Mesenchymal stem cell of Wharton's jelly (primary cell): Measurements from ENCODE around the gene SPATA24.

DNA sequence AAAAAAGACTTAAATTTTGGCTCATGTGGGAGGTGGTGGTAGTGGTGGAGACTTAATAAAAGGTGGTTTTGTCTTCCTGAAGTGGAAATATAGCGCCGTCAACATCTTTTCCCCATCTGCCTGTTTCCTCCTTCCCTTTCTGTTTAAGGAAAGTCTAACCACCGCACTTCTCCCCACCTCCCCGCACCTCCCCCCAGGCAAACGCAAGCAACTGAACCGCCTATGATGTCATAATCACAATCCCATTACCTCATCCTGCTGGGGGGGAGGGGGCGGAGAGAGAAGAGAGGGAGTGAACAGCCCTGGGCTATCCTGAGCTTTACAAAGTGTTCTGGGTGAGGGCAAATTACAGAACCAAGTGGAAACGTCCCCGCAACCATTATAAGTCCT lies 788 bp upstream of the FAM53C start:
- CAGE, long polyA plus RNA: no peak

DNA sequence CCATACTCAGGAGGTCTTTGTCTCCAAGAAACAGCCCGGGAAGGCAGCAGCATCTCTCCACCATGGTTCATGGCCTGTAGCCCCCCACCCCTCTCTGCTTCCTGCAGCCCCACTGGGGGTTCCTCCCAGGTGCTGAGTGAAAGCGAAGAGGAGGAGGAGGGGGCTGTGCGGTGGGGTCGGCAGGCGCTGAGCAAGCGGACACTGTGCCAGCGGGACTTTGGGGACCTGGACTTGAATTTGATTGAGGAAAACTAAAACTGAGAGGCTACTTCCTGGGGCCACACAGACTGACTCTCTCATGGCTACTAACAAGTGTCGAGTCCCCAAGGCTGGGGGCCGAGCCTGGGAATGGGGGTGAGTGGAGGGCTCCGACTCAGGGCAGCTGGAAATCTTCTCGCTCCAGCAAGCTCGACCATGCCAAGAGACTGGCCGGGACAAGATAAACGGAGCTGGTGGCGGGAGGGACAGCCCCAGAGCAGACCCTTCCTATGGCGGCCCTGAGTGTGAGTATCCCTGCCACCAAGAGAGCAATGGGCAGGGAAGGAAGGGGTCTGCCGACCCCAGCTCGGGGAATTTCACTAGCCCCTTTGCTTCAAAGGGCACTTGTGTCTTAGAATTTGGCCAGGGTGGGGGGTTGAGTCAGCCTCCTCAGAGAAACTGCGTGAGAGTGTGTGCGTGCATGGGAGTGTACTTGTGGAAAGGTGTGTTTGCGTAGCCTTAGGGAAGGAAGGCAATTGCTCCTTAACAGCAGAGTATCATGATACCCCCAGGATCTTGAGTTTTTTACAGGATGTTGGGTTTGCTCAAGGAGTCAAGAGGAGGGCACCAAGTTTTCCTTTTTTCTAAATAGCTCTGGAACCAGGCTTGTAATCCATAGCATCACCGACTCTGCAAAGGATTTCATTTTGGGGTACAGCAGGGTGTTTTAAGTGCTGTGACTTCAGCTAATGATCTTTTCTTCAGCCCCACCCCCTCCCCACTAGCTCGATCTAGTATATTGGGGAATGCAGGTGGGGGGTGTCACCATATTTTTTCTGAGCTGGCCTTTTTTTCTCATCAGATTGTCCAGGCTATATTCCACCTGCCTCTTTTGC lies 5.4 kb upstream of the KDM3B start:
- CAGE, long polyA plus RNA: no peak

DNA sequence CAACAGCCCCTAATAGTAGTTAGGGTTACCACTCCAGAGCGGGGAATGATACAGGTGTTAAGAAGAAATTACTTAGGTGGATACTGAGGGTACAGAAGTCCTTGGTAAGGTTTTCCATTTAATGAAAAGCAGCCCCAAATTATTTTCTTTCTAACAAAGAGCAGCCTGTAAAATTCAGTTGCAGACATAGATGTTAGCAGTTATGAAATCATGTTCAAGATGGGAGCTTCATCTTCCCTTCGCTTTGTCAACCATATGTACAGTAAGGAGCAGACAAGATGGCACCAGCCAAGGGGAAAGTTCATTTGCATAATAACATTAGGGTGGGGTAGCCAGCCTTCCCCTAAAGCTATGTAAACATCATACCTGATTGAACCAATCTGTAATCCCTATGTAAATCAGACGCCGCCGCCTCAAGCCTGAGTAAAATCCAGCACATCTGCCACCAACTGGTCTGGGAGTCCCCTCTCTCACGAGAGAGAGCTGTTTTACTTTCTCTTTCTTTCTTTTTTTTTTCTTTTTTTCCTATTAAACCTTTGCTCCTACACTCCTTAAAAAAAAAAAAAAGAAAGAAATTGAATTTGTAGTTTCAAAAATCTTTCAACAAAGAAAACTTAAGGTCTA lies 30.9 kb upstream of the REEP2 start:
- CAGE, long polyA plus RNA: no peak

- CAGE, long polyA plus RNA: no peak
Observed at GRCh38 chr5:138566460-138567149, 8.6 kb downstream of the HSPA9 start.

DNA sequence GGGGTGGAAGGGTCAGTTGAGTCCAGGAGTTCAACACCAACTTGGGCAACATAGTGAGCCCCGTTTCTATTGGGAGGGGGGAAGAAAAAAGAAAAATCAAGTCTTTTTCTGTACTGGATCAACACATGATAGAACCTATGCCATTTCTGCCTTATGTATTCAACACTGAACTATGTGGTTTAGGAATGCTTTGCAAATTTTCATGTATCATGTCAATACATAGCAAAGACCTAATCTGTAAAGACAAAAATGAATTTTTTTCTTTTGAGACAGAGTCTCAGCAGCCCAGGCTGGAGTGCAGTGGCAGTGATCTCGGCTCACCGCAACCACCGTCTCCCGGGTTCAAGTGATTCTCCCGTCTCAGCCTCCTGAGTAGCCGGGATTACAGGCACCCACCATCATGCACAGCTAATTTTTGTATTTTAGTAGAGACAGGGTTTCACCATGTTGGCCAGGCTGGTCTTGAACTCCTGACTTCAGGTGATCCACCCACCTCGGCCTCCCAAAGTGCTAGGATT lies 4.9 kb downstream of the HSPA9 start:
- CAGE, long polyA plus RNA: no peak

GRCh38 chr5:138742373-138742764 lies 10.9 kb upstream of the CTNNA1 start:
- CAGE, long polyA plus RNA: no peak

DNA sequence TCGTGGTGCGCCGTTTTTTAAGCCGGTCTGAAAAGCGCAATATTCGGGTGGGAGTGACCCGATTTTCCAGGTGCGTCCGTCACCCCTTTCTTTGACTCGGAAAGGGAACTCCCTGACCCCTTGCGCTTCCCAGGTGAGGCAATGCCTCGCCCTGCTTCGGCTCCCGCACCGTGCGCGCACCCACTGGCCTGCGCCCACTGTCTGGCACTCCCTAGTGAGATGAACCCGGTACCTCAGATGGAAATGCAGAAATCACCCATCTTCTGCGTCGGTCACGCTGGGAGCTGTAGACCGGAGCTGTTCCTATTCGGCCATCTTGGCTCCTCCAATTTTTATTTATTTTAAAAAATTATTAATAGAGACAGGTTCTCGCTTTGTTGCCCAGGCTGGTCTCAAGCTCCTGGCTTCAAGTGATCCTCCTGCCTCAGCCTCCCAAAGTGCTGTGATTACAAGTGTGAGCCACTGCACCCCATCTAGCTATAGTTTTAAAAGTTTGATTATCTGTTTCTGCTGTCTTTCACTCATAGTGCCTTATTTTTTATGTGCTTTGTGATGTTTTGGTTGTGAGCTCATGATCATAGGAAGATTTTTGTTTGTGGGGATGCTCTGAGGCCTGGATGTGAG lies 136.1 kb upstream of the LRRTM2 start:
- CAGE, long polyA plus RNA: no peak

DNA sequence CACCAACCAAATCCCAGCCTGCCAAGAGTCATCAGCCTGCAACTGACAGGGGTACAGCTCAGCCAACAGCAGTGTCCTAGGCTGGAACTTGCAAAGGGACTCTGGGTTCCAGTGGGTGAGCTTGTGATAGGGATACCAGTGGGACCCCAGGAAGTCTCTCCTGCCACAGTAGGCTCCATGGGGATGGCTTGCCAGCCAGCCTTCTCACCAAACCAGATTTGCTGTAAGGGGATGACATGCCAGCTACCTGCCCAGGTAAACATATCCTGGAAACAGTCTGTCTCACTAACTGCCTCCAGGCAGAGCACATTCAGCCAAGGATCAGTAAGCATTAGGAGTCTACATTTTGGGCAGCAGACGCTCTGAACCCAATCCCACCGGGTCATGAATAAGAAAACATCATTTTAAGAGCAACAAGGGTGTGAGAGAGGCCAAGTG lies 49.9 kb downstream of the SIL1 start:
- CAGE, long polyA plus RNA: no peak

DNA sequence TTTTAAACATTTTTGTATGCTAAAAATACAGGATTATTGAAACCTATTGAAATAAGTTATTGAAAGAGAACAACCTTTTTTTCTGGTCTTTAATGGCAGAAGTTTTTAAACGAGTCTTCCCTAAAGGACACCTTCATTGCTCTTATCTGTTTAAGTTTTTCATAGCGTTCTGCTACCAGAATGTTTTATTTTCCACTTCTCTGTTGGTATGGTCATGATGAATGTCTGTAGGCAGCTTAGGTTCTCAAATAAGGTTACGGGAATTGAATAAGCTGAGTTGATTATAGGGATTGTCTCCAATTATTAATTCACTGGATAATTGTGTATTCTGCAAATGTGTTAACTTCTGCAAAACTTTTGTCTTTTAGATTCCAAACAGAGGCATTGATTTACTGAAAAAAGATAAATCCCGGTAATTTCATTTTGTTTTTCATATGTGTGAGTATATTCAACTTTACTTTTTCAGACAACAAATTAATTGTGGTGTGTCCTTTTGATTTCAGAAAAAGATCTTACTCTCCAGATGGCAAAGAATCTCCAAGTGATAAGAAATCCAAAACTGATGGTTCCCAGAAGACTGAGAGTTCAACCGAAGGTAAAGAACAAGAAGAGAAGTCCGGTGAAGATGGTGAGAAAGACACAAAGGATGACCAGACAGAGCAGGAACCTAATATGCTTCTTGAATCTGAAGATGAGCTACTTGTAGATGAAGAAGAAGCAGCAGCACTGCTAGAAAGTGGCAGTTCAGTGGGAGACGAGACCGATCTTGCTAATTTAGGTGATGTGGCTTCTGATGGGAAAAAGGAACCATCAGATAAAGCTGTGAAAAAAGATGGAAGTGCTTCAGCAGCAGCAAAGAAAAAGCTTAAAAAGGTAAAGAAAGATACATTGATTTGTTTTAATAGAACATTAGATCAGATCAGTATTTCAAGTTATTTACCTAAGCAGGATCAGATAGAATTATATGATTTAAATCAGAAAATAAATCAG lies 19.3 kb upstream of the PAIP2 start:
- CAGE, long polyA plus RNA: no peak

GRCh38 chr5:139395827-139396527 lies 1.1 kb upstream of the PROB1 start:
- CAGE, long polyA plus RNA: no peak

- CAGE, long polyA plus RNA: no peak
Observed at GRCh38 chr5:139403494-139404688, at the start of gene SPATA24. Gene SPATA24, minus strand, starts transcription at chr5:139404089.

GRCh38 chr5:139415348-139415928 lies 11.5 kb upstream of the SPATA24 start:
- CAGE, long polyA plus RNA: no peak

DNA sequence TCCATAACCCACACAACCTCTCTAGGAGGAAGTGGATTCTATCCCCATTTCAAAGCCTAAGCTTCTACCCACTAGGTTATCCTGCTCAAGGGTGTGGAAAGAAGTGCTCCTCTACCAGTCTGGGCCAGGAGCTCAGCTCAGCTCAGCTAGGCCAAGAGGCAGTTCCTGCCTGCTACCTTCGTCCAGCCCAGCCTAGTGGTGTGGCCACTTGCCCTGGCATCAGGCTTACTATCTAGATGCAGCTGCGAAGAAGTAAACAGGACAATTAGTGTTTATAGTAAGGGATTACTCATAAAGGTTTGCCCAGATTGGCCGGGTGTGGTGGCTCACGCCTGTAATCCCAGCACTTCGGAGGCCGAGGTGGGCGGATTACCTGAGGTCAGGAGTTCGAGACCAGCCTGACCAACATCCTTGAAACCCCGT lies 12.7 kb upstream of the SPATA24 start:
- CAGE, long polyA plus RNA: no peak

- CAGE, long polyA plus RNA: no peak
Observed at GRCh38 chr5:139637260-139638104, 10.7 kb upstream of the CXXC5 start.

DNA sequence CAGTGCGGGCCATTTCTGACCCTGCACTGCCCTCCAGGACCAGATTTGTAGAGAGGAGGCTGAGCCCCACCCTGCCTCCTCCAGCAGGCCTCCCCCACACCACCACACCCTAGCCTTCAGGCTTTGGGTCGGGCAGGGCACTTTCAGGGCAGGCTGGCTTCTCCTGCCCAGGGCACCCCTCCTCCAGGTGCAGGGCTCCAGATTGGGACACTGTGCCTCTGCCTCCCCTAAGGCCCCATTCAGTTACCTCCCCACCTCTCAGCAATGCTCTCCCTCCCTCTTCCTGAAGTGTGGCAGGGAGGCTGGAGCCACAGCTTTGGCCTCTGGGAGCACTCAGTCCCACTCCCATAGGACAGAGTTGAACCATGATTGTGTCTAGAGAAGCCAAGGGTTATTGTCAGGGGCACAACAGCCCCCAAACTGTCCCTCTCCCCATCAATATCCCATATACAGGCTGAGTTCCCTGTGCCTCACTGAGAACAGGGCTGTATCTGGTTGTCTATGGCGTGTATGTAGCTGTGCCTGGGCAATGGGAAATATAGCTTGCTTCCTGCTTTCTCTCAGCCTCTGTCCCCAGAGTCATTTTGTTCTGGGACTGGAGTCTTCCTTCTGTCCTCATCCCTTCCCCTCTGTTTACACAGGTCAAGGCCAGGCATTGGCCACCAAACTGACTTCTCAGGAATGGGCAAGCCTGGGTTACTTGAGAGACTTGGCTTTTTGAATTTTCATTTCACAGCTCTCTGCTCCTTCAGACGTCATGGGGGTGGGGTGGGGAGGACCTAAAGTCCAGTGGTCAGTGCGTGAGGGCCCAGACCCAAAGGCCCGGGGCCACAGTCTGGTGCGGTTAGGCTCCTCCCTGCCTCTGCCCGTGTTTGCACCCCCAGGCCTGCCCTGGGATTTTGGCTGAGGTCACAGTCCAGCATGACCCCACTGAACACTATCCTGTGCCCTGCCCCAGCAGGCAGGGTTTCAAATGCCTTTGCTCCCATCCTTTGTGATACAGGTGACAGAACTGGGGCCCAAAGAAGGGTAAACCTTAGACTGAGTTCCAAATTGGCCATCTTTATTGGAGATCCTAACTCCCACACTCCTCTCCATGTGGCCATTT lies 4.4 kb upstream of the CXXC5 start:
- CAGE, long polyA plus RNA: no peak

- CAGE, long polyA plus RNA: no peak
Observed at GRCh38 chr5:139646942-139648036, 860 bp upstream of the CXXC5 start.

DNA sequence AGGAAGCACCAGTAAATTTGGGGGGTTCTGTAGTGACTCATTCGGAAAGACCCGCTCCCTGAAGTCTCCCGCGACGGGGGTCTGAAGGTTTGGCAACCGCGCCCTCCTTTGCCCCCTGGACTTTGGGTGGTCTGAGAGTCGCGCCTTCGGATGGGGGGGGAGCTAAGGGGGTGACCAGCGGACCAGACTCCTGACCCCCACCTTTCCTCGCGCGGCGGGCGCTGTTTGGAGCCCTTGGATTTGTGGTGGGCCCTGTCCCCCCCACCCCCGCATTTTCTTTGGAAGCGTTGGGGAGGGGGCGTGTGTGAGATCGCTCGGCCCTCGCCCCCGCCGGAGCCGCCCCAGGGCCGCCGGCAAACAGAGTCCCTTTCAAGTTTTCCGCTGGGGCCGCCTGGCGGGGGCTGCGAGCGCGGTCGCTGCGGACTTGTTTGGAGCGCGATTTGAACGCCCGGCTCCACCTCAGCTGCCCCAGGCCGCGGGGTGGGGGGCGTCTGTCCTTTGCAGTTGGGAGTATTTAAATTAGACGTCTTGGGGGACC lies 2.1 kb downstream of the CXXC5 start:
- CAGE, long polyA plus RNA: no peak

DNA sequence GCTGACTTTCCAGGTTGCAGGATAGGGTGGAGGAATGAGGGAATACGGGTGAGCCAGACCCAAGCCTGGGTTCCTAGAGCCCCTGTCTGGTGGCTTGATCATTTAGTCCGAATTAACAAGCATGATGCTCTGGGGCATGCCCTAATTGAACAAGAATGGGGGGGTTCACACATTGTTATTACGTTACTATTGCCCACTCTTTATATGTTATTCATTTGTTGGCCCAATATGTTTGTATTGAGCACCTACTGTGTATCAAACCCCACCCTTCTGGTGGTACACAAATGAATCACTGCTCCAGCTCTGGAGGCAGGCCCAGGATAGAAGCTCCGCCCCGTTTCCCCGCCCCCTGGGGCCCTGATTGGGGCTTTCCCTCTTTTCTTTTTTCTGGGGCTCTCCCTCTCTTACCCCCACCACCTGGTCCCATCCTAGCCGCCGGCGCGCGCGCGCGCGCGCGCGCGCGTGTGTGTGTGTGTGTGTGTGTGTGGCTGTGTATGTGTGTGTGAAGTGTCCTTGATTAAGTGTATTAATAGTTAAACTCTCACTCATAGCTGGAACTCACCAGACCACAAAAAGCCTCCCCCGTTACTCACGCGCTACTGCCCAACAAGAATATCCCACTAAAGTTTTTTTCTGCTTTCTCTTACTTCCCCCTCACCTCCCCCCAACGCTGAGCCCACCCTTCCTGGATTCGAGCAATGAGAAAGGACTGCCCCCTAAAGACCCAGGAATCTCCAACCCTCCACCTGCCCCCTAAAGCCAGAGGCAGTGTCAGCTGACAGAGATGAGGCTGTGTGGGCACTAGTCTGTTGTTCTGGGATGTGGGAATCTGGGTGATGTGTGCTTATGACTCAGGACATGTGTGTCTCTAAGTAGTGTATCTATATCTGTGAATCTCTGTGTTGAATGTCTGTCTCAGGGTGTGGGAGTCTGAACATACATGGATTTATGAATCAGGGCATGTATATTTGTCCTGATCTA lies 3.9 kb downstream of the CXXC5 start:
- CAGE, long polyA plus RNA: no peak

- CAGE, long polyA plus RNA: no peak
Observed at GRCh38 chr5:139680318-139680563, 32.1 kb downstream of the CXXC5 start.

GRCh38 chr5:139696503-139697196 lies 48.5 kb downstream of the CXXC5 start:
- CAGE, long polyA plus RNA: no peak